GM19239 (cell line): Measurements from ENCODE around the gene PRX.

DNA sequence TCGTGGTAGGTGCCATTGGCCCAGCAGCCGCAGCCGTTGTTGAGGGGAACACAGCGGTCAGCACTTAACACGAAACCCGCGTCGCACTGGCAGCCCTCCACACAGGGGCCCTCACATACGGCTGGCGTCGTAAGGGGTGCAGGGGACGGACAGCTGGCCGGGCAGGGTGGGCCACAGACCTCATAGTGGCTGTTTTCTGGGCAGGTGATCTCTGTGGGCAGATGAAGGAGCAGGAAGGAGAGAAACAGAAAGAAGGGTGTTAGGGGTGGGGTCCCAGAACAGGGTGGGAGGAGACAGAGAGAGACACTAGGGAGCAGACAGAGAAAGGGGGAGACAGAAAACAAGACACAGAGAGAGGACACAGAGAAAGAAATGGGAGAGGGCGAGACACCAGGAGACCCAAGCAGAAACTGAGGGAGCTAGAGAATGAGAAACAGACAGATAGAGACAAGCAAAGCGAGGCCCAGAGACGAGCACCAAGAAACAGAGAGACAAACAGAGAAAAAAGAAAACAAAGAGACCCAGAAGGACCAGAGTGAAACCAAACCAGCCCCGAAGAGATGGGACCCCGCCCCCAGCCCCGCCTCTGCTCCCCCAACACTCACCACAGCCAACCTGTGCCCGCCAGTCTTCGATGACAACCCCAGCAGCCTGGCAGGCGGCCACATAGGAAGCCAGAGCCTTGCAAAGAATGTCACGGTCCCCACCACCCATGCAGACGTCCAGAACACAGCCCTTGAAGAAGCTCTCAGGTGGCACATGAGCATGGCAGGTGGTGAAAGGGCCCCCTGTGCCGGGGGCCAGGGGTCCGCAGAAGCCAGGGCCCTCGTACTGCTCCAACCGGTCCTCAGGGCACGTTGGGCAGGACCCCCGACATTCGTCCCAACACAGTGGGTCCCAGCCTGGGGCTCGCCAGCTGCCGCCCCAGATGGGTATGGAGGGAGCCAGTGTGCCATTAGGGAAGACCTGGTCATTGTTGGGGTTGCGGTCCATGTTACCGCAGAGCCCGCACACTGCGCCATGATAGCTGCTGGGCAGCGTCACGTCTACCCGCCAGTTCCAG, 47.5 kb upstream of the FBL start:
- RRBS = no CpG with 5 or more reads among the region's 40 CpGs

- RRBS = no CpG with 5 or more reads among the region's 4 CpGs
These were observed 36.6 kb upstream of the PSMC4 start for GRCh38 chr19:39934465-39934759.

DNA sequence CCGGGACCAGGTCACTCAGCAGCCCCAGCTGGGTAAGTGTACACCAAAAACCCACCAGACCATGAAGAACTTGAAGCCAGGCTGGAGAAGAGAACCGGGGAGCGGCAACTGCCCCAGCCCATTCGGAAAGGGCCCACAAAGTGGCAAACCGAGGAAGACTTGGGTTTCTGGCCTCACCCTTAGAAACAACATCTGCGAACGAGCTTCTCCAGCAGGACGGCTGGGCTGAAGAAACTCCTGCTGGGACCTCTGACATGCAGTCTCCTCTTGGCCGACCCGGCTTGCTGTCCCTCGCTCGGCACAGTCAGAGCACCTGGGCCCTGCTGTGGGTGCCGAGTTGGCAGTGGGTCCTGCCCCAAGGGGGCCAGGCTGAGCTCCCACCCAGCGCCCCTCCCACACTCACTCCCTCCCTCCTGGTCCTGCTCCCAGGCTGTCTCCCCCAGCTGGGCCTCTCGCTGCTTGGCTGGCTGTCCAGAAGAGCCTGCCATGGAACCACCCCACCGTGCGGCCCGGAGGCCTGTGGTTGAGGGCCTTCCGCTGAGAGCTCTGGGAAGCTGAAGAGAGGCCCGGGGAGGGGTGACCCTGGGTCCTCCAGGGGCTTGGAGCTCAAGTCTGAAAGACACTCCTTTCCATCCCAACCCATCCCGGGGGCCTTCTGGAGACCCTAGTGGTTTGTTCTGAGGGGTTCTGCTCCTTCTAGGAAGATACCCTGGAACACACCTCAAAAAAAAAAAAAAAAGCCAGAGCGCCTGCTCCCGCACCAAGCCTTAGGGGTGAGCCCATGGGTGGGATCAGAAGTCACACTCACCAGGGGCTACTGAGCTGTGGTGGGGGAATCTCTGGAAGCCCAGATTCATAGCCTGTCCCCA, 6.0 kb downstream of the AKT2 start:
- RRBS = 45% methylated on average over 6 of the region's 23 CpGs

DNA sequence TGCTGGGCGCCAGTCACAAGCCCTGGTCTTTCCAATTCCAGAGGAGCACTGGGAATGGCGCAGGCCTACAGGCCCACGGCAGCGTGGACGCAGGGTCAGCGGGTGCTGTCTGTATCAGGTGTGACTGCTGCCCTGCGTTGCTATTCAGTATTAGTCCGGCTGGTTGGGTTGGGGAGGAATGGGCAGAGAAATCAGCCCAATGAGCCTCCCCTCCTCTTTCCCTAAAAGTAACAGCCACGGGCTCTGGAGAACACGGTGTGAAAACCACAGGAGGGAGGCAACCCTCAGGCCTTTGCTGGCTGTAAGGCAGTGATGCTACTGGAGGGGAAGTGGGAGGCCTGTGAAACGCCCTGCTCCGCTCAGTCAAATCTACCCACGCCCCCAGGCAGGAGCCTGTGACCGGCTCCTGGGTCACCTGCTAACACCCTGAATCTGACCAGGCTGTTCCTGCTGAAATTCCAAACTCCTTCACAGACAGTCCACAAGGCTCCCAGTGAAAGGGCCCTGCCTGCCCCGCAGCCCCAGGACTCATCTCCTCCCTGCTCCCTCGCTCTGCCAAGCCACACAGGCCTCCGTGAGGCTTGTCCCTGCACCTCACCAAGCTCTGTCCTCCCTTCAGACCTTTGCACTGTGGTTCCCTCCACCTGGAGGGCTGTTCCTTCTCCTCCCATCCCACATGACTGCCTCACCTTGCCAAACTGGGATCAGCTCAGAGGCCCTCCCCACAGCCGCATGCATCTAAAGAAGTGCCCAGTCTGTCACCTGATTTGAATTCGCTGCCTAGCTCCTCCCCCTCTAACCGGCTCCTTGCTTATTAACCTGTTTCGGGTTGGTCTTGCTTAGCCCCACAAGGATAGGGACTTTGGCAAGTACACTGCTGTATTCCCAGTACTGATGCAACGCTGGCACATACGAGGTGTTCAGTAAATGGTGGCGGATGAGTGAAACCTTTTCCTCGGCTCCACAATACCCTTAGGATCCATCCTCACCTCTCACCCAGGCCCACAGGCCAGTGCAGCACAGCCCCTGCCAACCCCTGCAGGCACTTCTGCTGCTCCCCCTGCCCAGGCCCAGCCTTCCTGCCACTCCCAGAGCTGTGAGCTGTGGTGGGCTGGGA, 4.7 kb downstream of the AKT2 start:
- RRBS = no CpG with 5 or more reads among the region's 25 CpGs

GRCh38 chr19:40341384-40342547, 6.4 kb downstream of the C19orf47 start:
- RRBS = no CpG with 5 or more reads among the region's 10 CpGs

DNA sequence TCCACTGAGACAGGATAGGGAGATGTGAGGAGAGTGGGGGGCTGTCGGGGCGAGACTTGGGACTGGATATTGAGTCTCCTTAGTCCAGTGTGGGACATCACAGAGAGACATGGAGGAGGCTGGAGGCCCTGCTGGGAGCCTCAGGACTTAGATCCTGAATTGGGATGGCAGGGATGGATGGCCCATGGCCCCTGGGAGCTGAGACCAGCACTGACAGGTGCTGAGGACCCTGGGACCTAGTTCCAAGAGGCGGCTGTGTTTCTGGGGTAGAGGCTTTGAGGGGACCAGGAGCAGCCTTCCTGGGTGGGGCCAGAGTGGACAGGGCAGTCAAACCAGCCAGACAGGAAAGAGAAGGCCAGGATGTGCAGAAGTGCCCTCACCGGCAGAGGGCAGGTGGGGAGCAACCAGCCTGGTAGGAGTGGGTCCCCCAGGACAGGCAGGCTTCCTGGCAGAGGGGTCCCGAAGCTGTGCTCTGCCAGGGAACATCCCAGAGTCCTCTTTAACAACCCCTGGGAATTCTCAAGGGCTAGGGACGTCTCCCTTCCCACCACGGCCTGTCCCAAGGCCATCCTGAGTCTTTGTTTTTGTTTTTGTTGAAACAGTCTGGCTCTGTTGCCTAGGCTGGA, 2.8 kb upstream of the HIPK4 start:
- RRBS = no CpG with 5 or more reads among the region's 7 CpGs

DNA sequence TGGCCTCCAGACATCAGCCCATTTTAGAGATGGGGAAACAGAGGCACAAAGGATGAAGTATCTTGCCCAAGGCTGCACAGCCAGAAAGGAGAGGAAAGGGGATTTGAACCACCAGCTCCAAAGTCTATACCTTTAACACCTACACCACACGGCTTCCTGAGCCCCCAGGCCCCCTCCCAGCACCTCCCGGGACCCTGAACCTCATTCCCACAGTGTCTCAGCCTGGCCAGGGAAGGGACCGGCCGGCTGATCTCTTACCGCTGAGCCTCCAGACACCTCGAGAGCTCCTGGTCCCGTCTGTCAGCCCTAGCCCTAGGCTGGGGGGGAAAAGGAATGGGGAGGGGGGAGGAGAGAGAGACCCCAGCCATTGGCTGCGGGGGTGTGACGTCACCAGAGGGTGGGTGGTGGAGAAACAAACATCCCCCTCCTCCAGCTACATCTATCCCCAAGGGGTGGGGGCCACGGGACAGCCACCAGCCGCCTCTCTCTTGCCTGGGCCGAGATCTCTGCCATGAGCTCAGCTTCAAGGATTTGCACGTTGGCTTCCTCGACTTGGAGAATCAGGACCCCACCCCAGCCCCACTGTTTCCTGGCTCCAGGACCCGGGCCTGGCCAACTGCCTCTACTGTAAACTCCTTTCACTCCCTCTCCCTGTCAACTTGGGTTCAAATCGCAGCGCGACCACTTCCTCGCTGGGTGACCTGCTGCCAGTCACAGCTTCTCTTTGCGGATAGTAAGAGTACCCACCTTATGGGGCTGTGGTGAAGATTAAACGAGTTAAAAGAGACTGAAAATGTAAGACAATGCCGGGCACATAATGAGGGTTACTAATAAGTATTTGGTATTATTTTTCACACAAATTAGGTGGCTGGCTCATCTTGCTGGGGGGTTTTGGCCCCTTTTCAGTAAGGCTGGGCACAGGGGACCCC, at the start of gene PRX:
Gene PRX, minus strand, starts transcription at position 299 of the 929 bp plus-strand sequence.
- RRBS = 89% methylated on average over 1 of the region's 22 CpGs

DNA sequence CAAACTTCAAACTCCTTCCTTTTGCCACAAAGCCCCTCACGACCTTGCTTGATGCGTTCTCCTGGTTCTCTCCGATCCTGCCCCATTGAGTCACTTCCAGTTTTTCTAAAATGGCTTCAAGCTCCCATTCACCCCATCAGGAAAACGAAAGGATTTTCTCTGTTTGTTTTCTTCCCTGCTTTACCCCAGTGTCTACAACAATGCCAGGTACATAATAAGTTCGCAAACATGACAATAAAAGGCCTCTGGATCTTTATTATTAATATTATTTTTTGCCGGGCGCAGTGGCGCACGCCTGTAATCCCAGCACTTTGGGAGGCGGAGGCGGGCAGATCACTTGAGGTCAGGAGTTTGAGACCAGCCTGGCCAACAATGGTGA, 862 bp upstream of the SERTAD3 start:
- RRBS = no CpG with 5 or more reads among the region's 11 CpGs

DNA sequence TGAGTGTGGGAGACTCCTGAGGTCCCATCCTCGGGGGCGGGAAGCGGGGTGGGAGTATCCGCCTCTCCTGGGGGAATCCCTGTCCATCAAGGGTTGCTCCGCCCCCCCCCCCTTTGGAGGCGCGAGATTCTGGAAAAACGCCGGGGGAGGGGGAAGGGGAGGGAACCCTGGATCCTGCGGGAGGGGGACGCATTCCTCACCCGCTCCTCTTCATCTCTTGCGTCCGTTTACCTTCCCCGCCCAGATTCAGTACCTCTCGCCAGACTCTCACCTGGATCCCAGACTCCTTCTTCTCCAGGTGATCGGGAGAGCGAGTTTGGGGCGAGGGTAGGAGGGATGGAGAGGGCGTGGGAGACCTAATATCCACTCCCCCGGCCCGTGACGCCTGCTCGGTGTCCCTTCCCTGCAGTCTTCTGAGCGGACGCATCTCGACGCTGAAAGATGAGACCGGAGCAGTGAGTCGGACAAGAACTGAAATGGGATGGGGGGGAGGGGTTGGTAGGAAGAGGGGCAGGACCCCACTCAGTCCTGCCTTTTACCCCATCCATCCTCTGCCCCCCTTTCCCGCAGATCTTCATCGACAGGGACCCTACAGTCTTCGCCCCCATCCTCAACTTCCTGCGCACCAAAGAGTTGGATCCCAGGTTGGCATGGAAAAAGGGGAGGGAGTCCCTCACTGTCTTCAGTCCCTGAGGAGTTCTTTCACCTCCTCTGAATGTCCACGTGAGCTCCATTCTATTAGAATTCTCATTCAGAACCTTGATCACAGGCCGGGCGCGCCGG, 505 bp downstream of the SHKBP1 start:
- RRBS = 21% methylated on average over 9 of the region's 39 CpGs

GRCh38 chr19:40580493-40581078, 3.9 kb downstream of the SHKBP1 start:
- RRBS = 97% methylated on average over 2 of the region's 16 CpGs

DNA sequence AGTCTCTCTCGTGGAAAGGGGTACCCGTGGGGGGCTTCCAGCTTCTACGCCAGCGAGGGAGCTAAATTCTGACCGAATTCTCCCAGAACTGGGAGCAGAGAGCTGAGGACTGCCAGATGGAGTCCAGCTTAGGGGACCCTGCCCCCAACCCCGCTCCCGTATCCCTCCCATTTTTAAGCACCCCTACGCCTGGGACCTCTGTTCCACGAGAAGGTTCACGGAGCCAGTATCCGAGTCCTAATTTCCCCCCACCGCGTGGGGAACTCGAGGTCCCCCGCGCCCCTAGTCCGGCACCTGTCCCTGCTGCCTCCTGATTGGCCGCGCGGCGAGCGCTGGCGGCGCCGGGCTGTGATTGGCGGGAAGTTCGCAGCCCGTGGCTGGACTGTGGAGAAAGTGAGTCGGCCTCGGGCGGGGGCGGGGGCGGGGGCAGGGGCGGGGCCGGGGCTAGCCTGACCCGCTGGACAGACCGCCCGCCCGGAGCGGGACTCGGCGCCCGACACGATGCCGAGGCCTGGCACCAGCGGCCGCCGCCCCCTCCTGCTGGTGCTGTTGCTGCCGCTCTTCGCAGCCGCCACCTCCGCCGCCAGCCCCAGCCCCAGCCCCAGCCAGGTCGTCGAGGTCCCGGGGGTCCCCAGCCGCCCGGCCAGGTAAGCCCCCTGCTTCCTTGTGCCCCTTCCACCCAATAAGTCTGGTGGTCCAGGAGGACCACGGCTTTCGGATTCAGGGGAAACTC, 4.3 kb upstream of the LTBP4 start:
- RRBS = 5% methylated on average over 14 of the region's 60 CpGs

DNA sequence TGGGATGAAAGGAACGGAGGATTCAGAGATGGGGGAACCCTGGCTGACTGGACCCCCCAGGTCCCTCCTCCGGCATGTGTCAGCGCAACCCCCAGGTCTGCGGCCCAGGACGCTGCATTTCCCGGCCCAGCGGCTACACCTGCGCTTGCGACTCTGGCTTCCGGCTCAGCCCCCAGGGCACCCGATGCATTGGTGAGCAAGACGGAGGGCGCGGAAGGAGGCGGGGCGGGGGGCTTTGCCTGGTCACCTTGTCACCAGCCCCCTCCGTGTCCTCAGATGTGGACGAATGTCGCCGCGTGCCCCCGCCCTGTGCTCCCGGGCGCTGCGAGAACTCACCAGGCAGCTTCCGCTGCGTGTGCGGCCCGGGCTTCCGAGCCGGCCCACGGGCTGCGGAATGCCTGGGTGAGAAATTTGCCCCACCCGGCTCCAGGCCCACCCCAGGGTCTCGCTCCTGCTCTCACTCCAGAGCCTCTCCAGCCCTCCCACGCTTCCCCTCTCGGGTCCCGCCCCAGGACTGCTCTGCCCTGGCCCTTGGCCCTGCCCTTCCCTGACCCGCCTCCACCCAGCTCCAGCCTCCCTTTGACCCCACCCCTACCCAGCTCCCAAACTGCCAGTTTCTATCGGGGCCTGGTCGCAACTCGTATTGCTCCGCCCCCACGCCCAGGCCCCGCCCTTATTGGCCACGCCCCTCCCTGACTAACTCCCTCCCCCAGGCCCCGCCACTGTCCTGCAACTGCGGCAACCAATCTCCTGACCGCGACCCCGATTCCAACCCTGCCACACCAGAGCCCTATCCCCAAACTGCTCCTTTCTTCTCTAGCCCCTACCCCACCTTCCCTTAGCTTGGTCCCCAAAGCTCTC, 8.5 kb downstream of the LTBP4 start:
- RRBS = 2% methylated on average over 21 of the region's 51 CpGs

GRCh38 chr19:40618955-40619660, 17.9 kb downstream of the LTBP4 start:
- RRBS = no CpG with 5 or more reads among the region's 11 CpGs

DNA sequence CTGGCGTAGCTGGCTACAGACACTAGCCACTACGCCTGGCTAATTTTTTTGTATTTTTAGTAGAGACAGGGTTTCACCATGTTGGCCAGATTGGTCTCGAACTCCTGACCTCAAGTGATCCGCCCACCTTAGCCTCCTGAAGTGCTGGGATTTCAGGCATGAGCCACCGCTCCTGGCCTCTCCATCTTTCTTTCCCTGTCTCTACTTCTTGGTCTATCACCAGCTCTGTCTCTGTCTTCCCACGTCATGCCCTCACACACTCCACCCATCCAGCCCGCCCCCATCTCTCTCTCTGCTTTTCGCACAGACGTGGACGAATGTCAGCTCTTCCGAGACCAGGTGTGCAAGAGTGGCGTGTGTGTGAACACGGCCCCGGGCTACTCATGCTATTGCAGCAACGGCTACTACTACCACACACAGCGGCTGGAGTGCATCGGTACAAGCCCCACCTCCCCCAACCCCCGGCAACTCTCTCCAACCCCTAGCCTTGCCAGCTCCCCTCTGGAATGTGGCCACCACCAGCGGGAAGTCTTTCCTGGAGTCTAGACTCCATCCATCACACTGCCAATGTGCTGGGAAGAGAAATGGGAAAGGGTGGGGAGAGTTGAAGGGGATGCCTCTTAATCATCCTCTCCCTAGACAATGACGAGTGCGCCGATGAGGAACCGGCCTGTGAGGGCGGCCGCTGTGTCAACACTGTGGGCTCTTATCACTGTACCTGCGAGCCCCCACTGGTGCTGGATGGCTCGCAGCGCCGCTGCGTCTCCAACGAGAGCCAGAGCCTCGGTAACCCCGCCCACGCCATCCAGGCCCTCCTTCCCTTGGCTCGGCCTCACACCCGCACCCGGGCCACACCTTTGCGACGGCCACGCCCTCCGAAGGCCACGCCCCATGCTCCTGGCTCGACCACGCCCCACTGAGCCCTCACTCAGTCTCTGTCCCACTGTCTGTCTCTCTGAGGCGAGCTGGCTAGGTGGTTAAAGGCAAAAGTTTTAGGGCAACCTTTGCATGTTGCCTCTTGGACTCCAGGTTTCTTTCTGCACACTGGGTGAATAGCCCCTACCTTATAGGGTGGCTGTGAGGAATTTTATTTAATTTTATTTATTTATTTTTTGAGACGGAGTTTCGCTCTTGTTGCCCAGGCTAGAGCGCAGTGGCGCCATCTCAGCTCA, 22.5 kb downstream of the LTBP4 start:
- RRBS = 92% methylated on average over 4 of the region's 49 CpGs

GRCh38 chr19:40634436-40634908, 33.3 kb downstream of the LTBP4 start:
- RRBS = 3% methylated on average over 6 of the region's 32 CpGs

DNA sequence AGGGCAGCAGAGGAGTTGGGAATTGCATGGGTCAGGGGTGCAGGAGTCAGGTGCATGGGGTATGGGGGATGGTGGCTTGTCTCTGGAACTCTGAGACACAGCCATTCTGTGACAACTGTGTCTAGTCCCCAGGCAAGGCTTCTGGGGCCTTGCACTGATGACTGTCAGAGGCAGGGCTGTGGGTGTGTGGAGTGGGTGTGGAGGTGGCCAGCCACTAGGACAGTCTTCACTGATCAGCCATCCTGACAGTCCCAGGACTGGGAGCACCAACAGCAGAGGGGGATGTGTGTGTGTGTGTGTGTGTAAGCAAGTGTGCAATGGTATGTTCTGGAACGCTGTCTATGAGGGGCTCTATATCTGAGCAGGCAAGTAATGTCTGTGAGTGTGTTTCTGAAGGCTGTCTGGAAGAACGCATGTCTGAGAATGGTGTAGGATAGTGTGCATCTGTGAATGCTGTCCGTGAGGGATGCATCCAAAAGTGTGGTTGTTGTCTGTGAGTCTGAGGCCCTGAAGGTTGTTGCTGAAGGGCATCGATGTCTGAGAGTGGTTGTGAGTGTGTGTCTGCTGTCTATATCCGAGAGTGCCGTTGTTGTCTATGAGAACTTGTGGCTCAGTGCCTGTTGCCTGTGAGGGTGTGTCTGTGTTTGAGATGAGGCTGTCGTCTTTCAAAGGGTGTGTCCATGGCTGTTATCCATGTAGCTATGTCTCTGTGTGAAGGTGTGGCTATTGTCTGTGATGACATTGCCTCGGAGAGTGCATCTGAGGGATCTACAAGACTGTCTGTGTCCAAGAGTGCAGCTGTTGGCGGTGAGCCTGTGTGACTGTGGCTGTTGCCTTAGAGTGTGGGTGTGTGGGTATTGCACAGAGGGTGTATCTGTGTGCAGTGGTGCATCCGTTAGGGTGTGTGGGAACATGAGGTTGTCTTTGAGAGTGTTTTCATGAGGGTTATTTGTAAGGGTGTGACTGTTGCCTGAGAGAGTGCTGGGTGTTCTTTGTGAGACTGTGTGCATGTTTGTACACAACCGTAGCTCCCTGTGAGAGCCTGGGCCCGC, 5.1 kb downstream of the NUMBL start:
- RRBS = no CpG with 5 or more reads among the region's 12 CpGs

DNA sequence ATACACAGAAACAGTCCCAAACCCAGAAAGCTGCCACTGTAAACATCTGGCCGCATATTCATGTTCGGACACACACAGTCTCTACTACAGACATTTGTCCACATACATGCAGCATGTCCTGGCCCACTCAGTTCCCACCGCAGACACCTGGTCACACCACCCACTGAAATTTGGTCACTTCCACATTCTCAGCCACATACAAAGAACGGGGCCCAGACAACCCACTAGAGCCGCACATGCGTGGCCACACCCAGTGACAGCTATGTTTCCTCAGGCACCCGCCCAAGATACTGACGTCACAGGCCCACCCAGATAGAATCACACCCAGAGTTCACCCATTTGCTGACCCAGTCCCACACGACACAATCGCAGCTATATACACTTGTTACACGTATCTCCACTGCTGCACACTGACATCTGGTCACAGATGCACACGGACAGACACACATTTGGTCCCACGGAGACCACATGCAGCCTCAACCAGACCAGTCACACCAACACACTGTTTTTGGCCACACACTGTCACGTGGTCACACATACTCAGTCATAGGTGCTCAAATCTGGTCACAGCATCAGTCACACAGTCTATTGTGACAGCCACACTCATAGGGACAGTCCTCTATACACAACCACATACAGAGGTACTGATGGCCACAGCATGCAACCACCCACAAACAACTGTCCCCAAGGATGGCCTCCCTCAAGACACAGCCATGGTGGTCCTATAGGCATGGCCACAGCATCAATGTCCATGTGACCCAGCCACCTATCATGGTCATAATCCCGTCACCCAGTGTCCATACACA, 2.8 kb downstream of the NUMBL start:
- RRBS = no CpG with 5 or more reads among the region's 15 CpGs

- RRBS = no CpG with 5 or more reads among the region's 24 CpGs
These were observed 1.2 kb downstream of the NUMBL start for GRCh38 chr19:40688781-40690092.

DNA sequence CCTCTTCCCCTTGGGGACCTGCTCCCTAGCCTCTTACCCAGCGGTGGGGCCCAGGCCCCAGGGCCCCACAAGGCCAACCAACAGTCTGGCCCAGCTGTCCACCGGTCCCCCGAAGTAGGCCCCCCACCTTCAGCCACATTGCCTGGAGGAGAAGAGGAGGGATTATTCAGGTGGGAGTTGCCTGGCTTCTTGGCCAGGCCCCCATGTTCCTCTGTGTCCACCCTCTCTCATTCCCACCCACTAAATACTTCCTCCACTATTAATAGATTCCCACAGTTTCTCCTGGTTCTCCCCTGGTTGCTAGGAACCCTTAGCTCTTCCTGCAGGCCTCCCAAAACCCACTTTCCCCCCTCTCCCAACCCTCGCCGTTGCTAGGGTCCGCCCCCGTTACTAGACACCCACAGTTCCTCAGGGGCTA, 2.2 kb downstream of the COQ8B start:
- RRBS = no CpG with 5 or more reads among the region's 7 CpGs

DNA sequence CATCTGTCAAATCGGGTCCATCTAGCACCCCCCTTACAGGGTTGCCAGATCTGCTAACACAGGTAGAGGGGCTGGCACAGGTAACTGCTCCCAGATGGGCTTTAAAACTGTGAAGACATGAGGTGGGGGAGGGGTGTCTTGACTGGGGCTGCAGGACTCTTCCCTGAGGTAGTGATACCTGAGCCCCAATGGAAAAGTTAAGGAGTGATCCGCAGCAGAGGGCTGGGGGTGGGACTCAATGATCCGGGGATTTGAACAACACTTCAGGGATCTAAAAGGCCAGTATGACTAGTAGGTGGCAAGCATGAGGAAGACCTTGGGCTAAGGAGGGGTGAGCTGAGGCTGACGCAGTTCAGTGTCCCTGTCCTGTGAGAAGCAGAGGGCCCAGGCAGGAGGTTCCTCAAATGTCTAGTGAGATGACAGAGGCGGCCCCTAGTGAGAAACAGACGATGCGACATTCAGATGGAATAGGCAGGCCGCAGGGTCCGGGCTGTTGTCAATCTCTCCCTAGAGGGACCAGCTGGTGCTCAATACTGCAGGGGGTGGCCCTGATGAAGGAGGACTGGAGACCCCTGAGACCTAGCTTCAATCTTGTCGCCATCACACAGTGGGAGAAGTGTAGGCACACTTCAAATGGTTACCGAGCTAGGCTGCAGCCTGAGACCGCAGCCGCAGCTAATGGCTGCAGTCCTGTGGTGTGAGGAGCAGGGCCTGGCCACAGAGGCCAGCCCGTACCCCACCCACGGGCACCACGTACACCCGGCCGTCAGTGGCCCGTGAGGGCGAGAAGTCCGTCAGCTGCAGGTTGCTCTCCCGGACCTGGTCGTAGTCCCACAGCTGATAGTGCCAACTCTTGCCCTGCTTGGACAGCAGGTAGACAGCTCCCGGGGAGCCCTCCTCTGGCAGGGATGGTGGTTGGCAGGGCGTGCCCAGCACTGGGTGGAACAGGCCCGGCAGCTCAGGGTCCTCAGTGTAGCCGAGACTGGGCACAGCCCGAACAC, 8.2 kb downstream of the ACTMAP start:
- RRBS = 92% methylated on average over 10 of the region's 28 CpGs